Temporal lobe (tissue), 2 donors: ENCODE data around the genes ODR4, BRINP3 and F13B.

- RAMPAGE, long total RNA: no peak
Measured at GRCh38 chr1:186344164-186344864, 30.7 kb downstream of the TPR start.

- RAMPAGE, long total RNA: no peak
Measured at GRCh38 chr1:186375642-186376474, at the start of gene ODR4. TSS of gene ODR4 (plus strand) at chr1:186375838.

- RAMPAGE, long total RNA: no peak
Measured at GRCh38 chr1:186977208-186977819, 148.6 kb downstream of the PLA2G4A start.

DNA sequence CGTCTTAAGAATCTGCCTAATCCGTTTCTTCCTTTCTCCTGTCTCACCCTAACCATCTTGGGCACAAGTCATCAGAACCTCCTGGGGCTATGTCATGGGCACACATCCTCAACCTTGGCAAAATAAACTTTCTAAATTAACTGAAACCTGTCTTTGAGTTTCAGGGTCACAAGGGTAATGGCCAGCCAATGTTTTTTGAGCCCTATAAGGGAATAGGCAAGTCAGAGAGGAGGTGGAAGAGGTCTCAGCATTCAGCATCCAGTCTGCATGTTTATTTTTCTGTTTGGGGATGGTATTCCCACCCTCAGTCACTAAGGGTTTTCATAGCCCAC, 579.7 kb downstream of the PLA2G4A start:
- RAMPAGE, long total RNA: no peak

DNA sequence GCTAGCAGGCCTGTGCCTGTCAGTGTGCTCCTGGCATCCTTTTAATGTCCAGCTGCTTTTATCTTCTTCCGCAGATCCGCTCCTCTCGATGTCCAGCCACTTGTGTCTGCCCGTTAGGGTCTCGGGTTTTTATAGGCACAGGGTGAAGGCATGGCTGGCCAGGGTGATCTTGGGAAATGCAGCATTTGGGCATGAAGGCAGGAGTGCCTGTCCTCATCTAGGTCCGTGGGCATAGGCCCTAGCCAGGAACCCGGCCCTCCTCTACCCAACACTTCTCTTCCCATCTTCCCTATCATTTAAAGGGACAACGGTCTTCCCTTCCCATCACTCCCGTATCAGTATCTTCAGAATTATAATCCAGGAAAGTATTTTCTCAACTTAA, 715.1 kb downstream of the BRINP3 start:
- RAMPAGE, long total RNA: no peak

DNA sequence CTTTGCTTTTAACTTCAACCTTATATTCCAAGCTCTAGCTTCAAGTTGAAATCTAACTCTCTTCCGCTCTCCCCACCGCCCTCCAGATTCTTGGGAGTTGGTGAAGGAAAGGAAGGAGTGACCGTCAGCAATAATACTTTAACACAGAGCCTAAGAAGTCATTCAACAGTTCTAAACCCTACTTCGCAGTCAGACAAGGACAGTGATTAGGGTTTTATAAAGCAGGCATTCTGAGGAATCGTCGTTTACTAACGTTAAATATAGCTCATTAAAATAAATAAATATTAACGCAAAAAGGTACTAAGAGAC, 2.7 kb downstream of the BRINP3 start:
- RAMPAGE, long total RNA: no peak

DNA sequence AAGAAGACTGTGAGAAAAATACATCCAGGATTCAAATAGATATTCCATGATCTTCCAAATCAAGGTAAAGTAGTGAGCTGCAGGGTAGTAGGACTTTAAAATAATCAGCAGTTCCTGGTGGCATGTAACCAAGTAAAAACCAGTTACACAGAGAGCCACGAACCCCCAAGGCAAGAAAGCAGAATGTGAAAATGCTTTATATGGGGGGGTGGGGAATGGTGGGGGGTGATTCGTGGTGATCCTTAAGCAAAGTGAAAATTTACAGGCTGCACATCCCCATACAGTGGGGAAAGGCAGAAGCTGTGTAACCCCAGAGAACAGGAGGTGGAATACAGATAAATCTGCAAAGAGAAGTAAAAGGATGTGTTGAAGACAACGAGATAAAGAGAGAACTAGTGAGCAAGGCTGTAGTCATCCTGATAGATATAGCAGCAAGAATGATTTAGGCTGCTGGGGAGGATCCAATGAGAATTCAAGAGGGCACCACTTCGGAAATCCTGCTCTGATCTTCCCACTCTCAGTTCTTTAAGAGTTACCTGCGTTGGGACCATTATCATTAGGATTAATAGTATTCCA, at the start of gene BRINP3:
Gene BRINP3 (minus strand): TSS at position 397 of the 576 bp plus-strand sequence.
- RAMPAGE, long total RNA: no peak

DNA sequence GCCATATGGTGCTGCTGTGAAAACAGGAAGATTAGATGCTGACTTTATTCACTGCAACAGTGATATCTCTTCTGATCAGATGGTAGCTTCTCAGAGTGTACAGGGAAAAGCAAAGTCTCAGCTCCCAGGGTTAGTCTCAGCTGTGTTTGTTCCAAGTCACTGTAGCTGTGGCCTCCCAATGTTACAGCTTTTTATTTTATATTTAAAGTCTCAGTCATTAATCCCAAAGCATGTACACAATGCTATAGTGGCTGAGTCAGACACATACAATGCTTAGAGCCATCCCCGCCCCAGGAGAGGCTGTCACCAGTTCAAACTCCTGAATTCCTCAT, 42.7 kb upstream of the RGS2 start:
- RAMPAGE, long total RNA: no peak

DNA sequence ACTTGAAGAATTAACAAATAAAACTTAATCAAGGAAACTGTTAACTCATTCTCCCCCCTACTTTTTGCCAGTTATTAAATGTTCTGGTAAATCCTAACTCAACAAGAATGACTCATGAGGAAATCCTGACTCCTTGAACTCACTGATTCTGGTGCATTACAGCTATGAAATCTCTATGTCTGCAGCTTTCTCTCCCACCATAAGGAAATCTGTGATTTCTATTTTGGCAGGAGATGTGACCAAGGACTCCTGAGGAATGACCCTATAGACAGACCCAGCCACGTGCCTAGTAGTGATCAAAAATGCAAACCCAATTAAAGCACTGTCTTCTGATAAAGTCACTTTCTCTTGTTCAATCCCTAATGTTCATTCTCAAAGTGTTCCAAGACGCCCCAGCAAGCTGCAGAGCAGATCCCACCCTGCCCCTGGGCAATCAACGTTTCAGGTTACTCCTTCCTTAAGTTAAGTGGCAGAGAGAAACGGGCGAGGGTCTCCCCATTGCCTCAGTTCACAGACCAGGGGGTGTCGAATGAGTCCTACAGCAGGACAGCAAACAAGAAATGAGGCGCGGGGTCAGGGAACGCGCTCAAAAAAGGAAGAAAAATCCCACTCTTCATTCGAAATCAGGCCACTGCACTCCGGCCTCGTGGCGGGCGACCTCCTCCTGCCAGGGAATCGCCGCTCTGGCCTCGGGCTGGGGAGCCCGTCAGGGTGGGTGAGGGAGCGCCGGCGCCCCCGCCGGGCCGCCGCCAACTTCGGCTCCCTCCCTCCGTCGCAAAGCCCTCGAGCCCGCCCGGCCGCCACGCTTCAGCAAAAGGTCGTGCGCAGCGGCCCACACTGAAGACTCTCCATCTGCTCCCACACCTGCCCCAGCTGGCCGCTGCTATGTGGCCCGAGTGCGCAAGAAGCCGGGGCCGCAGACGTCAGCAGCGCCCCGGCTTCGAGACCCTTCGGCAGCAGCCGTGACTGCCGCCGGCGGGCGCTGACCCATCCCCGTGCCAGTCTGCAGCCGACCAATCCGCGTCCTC, 588 bp upstream of the RGS2 start:
- RAMPAGE, long total RNA: no peak

DNA sequence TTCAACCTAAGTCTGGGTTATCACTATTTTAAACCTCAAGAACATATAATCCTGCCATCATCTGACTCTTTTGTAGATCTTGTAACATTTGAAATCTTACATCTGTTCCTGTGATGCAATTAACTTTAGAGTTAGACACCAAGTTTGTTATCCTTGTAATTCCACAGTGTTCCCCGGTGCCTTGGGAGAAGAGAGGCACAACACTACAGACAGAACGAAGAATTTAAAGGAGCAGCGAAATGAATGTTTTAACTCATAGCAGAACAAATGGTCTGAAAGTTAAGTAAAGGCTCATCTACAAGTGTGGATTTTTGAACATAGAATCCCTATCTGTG, 116.0 kb downstream of the UCHL5 start:
- RAMPAGE, long total RNA: no peak

DNA sequence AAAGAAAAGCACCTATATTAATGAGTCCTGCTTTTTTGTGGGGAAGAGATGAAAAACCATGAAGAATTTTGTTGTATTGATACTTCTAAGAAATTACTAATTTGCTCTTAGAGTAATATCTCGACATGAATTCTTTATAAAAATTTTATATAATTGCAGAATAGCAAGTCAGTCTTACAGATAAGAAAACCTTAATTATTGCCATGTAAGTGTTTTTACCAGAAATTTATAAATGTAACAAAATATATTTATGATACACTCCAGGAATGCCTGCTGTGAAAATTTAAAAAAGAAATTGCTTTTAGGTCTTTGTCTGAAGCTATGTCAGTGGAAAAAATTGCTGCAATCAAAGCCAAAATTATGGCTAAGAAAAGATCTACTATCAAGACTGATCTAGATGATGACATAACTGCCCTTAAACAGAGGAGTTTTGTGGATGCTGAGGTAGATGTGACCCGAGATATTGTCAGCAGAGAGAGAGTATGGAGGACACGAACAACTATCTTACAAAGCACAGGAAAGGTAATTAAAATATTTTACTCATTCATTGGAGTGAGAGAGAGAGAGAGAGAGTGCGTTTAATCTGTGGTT, 19.8 kb downstream of the CDC73 start:
- RAMPAGE, long total RNA: no peak

DNA sequence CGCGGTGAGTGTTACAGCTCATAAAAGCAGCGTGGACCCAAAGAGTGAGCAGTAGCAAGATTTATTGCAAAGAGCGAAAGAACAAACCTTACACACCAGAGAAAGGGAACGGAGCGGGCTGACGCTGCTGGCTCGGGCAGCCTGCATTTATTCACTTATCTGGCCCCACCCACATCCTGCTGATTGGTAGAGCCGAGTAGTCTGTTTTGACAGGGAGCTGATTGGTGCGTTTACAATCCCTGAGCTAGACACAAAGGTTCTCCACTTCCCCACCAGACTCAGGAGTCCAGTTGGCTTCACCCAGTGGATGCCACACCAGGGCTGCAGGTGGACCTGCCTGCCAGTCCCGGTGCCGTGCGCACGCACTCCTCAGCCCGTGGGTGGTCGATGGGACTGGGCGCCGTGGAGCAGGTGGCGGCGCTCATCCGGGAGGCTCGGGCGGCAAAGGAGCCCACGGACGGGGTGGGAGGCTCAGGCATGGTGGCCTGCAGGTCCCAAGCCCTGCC, 1171.5 kb upstream of the B3GALT2 start:
- RAMPAGE, long total RNA: no peak

DNA sequence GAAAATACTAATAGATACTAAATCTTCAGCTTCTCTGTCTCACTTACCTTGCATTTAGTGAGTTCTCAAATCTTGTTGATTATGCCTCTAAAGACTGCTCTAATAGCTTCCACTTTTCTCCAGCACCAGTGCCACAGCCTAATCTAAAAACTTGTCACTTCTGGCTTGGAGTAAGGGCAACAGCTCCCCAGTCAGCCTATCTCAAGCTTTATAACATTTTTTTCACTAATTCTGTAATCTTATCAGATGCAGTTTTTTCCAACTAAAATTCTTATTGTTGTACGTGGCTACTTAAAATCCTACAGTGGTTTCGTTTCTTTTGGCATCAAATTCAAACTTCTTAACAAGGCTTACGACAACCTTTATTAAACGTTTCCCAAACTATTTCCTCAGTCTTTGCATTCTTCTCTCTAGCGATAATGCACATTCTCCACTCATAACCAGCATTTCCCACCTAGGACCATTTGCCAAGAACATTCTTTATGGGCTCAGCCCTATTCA, 204.1 kb downstream of the KCNT2 start:
- RAMPAGE, long total RNA: no peak

DNA sequence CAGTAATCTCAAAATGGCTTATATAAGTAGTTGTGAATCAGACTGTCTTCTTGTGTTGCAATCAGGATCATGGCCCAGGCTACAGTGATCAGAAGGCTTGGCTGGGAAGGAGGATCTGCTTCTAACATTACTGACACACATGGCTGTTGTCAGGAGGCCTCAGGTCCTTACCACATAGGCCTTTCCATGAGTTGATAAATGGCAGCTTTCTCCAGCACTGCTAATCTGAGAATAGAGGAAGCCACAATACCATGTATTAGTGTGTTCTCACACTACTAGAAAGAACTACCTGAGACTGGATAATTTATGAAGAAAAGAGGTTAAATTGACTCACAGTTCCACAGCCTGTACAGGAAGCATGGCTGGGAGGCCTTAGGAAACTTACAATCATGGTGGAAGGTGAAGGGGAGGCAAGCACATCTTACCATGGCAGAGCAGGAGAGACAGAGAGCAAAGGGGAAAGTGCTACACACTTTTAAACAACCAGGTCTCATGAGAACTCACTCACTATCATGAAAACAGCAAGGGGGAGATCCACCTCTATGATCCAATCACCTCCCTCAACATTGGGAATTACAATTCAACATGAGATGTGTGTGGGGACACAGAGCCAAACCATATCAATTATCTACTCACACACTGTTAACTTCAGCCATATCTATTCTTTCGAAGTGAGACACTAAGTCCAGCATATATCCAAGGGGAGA, 33.9 kb downstream of the CFH start:
- RAMPAGE, long total RNA: no peak

- RAMPAGE, long total RNA: no peak
Measured at GRCh38 chr1:196891200-196891677, 3.4 kb downstream of the CFHR4 start.

- RAMPAGE, long total RNA: no peak
Measured at GRCh38 chr1:196941617-196941821, 2.0 kb upstream of the CFHR2 start.

DNA sequence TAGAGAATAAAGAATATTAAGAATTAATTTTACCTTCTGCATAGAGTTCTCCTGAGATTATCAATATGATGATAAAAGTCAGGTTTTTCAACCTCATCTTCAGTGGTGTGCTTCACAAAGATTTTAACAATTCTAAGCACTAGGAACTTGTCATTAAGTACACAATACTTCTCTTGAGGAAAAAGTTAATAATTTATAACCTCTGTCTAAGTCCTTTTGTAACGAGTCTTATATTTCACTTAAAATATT, at the start of gene F13B:
Gene F13B (minus strand): TSS at position 134 of the 249 bp plus-strand sequence.
- RAMPAGE, long total RNA: no peak

DNA sequence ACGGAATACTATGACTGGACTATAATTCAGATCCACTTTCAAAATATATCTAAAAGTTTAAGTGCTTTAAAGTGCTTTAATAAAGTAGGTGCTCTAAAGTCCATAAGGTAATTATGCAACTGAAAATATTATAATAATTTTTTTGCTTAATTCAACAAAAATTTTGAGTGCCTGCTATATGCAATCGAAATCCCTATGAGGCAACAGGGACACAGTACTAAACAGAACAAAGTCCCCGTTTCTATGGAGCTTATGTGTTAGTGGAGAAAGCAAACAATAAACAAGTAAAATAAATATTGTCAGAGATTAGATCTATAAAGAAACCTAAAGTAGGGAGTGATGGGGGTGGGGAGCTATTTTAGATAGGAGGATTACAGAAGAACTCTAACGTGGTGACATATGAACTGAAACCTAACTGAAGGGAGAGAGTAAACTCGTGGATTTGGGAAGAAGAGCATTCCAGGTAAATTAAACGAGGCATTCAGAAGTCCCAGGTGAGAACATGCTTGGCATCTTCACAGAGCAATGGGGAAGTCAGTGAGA, 154.7 kb downstream of the DENND1B start:
- RAMPAGE, long total RNA: no peak

DNA sequence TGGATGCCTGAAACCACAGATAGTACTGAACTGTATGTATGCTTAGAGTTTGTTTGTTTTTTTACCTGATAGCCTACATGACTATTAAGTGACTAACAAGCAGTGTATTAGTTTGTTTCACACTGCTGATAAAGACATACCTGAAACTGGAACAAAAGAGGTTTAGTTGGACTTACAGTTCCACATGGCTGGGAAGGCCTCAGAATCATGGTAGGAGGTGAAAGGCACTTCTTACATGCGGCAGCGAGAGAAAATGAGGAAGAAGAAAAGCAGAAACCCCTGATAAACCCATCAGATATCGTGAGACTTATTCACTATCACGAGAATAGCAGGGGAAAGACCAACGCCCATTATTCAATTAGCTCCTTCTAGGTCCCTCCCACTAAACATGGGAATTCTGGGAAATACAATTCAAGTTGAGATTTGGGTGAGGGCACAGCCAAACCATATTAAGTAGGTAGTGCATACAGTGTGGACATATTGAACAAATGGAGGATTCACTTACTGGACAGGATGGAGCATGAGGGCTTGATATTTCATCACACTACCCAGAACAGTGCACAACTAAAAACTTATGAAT, 78.4 kb downstream of the LHX9 start:
- RAMPAGE, long total RNA: no peak

DNA sequence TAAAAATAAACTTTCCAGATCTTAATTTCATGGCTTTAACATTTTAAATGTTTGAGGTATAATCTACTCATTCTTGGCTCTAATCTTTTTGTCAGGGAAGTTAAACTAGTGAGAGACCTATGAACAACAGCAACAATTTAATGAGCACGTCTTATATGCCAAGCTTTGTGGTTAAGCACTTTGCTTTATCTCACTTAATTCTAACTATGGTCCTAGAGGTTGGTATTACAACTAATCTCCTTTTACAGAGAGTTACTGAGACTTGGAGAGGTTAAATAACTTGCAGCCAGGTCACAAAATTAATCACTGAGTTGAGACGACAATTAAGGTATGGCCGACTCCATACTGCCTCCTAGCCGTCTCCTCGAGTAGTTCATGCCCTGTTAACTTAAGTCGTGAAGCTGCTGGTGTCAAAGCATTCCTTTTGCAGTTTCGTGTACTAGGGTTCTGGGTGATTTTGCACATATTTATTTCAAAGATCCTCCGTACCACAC, 806 bp upstream of the NEK7 start:
- RAMPAGE, long total RNA: no peak